ENCODE measurements around a stretch of chr10.

DNA sequence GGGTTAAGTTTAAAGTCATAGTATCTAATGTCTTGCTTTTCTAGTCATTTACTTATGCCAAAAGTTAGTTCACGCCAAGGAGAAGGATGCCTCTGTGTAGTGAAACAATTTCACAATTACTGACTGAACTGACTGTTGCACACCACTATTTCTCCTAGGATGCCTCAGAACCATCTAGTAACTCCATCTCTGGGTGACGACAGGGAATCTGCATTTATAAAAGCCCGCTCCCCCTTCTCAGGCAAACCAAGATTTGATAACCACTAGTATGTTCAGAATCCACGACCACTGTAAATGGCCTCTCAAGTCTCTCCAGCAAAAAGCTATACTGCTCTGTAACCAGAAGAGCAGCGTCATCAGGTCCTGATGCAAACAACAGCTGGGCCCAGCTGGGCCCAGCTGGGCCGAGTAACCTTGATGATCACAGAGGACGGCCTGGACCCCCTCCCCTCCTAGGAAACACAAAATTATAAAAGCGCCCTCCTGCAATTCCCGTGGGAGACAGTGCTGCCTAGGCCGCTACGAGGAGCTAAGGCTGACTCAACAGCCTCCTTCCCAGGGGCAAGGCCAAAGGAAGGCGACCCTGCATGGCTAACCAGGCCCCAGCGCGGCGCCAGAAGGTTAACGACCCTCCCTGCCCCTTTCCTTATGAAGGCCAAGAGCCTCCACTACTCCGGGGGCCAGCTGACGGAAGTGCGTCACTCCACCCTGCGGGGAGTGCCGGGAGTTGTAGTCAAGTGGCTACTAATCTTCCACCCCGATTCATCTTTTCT lies 539 bp upstream of the ADO start:
- PRO-cap, 3 experiments = peak in 3 of 3 experiments; most common minus-strand start position 670 of the sequence (in 2)
- RAMPAGE, long total RNA, 4 experiments = no peak in any of the 4 experiments
- RRBS = 2% methylated on average over 5 of the region's 22 CpGs

DNA sequence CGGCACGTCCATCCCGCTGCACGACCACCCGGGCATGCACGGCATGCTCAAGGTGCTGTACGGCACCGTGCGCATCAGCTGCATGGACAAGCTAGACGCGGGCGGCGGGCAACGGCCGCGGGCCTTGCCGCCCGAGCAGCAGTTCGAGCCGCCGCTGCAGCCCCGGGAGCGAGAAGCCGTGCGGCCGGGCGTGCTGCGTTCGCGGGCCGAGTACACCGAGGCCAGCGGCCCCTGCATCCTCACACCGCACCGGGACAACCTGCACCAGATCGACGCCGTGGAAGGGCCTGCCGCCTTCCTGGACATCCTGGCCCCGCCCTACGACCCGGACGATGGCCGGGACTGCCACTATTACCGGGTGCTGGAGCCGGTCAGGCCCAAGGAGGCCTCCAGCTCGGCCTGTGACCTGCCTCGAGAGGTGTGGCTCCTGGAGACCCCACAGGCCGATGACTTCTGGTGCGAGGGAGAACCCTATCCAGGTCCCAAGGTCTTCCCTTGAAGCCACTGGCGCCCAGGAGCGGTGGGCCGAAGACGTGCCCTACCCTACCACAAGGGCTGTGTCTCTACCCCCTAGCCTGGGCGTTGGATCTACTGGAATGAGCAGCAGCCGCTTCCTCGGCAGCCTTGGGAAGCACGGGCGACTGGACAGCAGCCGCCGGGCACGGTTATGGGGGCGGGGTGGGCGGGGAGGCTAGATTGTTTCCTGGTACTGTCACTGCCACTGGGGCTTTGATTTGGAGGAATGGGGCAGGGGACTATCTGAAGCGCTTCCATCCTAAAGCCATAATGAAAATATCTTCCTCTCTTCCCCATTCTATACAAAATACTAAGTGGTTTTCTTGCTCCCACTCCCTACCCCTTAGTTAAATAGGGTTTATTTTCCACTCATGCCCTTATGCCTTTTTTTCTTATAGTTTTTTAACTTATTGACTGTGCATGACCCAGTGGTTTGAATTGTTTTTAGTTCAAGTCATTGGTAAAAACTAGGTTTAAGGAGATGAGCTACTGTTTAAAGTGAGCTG lies 1.2 kb downstream of the ADO start:
- PRO-cap, 3 experiments = peak in 3 of 3 experiments; most common plus-strand start position 264 of the sequence (in 1); most common minus-strand start position 598 of the sequence (in 3)
- RAMPAGE, long total RNA, 4 experiments = no peak in any of the 4 experiments
- RRBS = 1% methylated on average over 16 of the region's 65 CpGs

GRCh38 chr10:62992342-62992706 lies 140.8 kb upstream of the NRBF2 start:
- PRO-cap, 3 experiments = no peak in any of the 3 experiments
- RAMPAGE, long total RNA, 4 experiments = no peak in any of the 4 experiments
- RRBS = no CpG with 5 or more reads among the region's 6 CpGs

DNA sequence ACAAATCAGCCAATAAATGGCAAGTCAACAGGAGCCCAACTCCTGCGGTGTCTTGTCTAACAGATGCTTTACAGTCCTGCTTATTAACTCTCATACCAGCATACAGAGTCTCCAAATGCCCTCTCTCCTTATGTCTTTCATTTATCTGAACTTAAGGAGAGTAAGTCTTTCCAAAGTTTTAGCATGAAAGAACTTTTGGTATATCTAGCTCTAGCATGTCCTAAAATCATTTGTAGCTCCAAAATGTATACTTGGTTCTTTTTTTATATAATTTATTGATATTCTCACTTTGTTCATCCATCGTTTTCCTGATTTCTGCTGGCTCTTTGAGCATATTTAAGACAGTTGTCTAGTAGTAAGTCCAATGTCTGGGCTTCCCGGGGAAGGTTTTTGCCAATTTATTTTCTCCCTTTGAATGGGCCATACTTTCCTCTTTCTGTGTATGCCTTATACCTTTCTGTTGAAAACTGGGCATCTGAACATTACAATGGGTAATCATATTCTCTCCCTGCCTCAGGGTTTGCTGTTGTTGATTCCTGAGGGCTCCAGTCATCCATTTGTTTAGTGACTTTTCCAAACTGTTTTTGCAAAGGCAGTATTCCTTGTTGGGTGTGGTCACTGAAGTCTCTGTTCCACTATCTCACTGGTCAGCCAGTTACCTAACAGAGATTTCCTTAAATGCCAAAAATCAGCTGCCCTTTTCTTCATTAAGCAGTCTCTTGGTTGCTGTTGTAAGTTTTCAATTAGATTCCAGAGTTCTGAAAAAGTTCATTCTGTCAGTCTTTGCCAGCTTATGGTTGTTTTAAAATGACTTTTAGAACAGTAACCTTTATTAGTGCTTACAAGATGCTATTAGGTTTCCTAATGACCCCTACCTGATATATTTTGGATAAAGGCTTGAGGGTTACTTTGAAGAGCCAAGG lies 37.0 kb downstream of the NRBF2 start:
- PRO-cap, 3 experiments = no peak in any of the 3 experiments
- RAMPAGE, long total RNA, 4 experiments = no peak in any of the 4 experiments
- RRBS = no CpG with 5 or more reads among the region's 3 CpGs

- PRO-cap, 3 experiments = no peak in any of the 3 experiments
- RAMPAGE, long total RNA, 4 experiments = no peak in any of the 4 experiments
- RRBS = no CpG with 5 or more reads among the region's 2 CpGs
Observed at GRCh38 chr10:63204672-63205146, 71.6 kb downstream of the NRBF2 start.

GRCh38 chr10:63374850-63375998 lies 90.6 kb downstream of the JMJD1C start:
- PRO-cap, 3 experiments = peak in 1 of 3 experiments; most common minus-strand start chr10:63375101 (in 1)
- RAMPAGE, long total RNA, 4 experiments = no peak in any of the 4 experiments
- RRBS = no CpG with 5 or more reads among the region's 6 CpGs

GRCh38 chr10:63441537-63442264 lies 24.1 kb downstream of the JMJD1C start:
- PRO-cap, 3 experiments = no peak in any of the 3 experiments
- RAMPAGE, long total RNA, 4 experiments = no peak in any of the 4 experiments
- RRBS = no CpG with 5 or more reads among the region's 4 CpGs

DNA sequence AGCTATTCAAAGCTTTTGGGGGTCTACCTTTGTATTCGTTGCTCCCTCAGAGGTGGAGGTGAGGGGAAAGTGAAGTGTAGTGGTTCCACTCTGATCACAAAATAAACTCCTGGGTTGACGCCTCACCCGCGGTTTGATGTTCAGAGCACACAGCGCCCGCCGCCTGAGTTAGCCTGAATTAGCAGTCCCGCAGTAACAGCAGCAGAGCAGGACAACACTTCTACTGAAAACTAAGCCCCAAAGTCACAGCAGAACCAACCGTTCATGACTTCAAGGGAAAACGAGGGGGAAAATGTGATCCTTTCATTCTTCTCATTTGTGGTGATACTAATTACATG lies 395 bp upstream of the JMJD1C start:
- PRO-cap, 3 experiments = peak in 2 of 3 experiments; most common plus-strand start position 176 of the sequence (in 1); most common minus-strand start position 103 of the sequence (in 1)
- RAMPAGE, long total RNA, 4 experiments = no peak in any of the 4 experiments
- RRBS = no CpG with 5 or more reads among the region's 10 CpGs

GRCh38 chr10:63520602-63521054 lies 573 bp upstream of the REEP3 start:
- PRO-cap, 3 experiments = no peak in any of the 3 experiments
- RAMPAGE, long total RNA, 4 experiments = no peak in any of the 4 experiments
- RRBS = no CpG with 5 or more reads among the region's 12 CpGs

GRCh38 chr10:63521055-63521309 lies 219 bp upstream of the REEP3 start:
- PRO-cap, 3 experiments = peak in 3 of 3 experiments; most common minus-strand start chr10:63521228 (in 3)
- RAMPAGE, long total RNA, 4 experiments = no peak in any of the 4 experiments
- RRBS = 1% methylated on average over 7 of the region's 23 CpGs

DNA sequence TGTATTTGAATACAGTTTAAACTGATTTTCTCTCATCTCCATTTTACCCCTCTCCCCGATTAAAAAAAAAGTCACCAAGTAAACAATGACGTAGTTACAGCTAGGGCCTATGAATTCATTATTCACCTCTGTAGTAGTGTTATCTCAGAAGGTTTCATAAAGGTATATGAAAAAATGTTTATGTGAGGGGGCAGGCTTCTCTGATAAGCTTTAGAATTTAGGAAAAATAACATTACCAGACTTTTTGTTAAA lies 1.1 kb downstream of the REEP3 start:
- PRO-cap, 3 experiments = no peak in any of the 3 experiments
- RAMPAGE, long total RNA, 4 experiments = no peak in any of the 4 experiments
- RRBS = no CpG with 5 or more reads among the region's 2 CpGs

GRCh38 chr10:63573308-63573793 lies 52.1 kb downstream of the REEP3 start:
- PRO-cap, 3 experiments = peak in 2 of 3 experiments; most common plus-strand start chr10:63573551 (in 1); most common minus-strand start chr10:63573421 (in 2)
- RAMPAGE, long total RNA, 4 experiments = no peak in any of the 4 experiments
- RRBS = no CpG with 5 or more reads among the region's 2 CpGs

DNA sequence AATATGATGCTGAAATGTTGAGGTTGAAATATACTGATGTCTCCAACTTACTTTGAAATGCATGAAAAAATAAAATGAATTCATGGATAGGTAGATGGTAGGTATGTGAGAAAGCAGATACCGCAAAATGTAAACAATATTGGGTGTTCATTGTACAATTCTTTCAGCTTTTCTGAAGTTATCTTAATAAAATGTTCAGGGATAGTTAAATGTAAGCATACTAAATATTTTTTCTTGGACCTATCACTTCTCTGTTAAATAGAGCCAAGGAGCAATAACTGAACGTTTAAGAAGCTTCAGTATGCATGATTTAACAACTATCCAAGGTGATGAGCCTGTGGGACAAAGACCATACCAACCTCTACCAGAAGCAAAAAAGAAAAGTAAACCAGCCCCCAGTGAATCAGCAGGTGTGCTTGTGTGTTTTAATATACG lies 88.7 kb downstream of the REEP3 start:
- PRO-cap, 3 experiments = no peak in any of the 3 experiments
- RAMPAGE, long total RNA, 4 experiments = no peak in any of the 4 experiments
- RRBS = no CpG with 5 or more reads among the region's 3 CpGs

GRCh38 chr10:63632339-63632886 lies 111.2 kb downstream of the REEP3 start:
- PRO-cap, 3 experiments = no peak in any of the 3 experiments
- RAMPAGE, long total RNA, 4 experiments = no peak in any of the 4 experiments
- RRBS = no CpG with 5 or more reads among the region's 2 CpGs

DNA sequence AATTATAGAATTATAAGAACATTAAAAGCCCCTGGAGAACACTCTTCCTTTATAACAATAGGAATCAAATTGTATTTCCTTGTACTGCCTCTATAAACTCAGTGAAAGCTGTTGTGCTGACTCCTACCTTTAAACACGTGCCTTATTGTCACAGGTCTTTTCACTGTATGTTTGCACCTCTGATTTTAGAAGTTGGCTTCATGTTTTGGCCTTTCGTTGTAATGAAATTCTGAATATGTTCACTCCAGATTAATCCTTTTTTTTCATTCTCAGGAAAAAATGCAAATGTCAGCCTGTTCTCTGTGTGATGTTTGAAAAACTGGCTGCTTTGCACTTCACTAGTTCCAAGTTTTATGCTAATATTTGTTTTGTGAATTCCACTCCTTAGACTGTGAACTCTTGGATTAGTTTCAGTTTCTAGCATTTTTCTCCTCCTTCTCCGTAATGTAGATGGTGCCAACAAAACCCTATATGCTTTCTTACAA lies 1512.1 kb downstream of the REEP3 start:
- PRO-cap, 3 experiments = no peak in any of the 3 experiments
- RAMPAGE, long total RNA, 4 experiments = no peak in any of the 4 experiments
- RRBS = no CpG with 5 or more reads among the region's 3 CpGs

GRCh38 chr10:67224366-67225034 lies 298.7 kb downstream of the LRRTM3 start:
- PRO-cap, 3 experiments = no peak in any of the 3 experiments
- RAMPAGE, long total RNA, 4 experiments = no peak in any of the 4 experiments
- RRBS = no CpG with 5 or more reads among the region's 7 CpGs

DNA sequence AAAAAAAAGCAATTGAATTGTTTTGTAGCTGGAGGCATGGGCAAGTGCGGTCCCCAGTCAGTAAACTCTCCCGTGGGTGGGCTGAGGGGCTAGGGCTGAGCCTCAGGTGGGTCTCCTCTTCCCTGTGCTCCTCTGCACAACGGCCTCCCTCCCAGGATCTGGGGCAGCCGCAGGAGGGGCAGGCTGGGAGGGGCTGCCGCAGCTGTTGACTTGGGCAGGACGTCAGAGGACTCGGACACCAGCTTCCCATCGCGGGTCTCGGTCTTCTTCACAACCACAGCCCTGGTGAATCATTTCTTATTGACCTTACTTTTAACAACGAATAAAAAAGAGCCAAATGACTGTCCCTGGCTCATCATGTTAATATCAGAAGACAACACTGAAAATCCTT lies 32.6 kb downstream of the CTNNA3 start:
- PRO-cap, 3 experiments = no peak in any of the 3 experiments
- RAMPAGE, long total RNA, 4 experiments = no peak in any of the 4 experiments
- RRBS = no CpG with 5 or more reads among the region's 11 CpGs

GRCh38 chr10:67788391-67788973 lies 49.5 kb downstream of the DNAJC12 start:
- PRO-cap, 3 experiments = peak in 1 of 3 experiments; most common plus-strand start chr10:67788692 (in 1); most common minus-strand start chr10:67788617 (in 1)
- RAMPAGE, long total RNA, 4 experiments = no peak in any of the 4 experiments
- RRBS = no CpG with 5 or more reads among the region's 14 CpGs

- PRO-cap, 3 experiments = peak in 2 of 3 experiments; most common plus-strand start chr10:67820105 (in 1); most common minus-strand start chr10:67819901 (in 1)
- RAMPAGE, long total RNA, 4 experiments = no peak in any of the 4 experiments
- RRBS = no CpG with 5 or more reads among the region's 3 CpGs
Observed at GRCh38 chr10:67819693-67820194, 18.2 kb downstream of the DNAJC12 start.

- PRO-cap, 3 experiments = no peak in any of the 3 experiments
- RAMPAGE, long total RNA, 4 experiments = no peak in any of the 4 experiments
- RRBS = no CpG with 5 or more reads among the region's 7 CpGs
Observed at GRCh38 chr10:67828711-67829327, 9.2 kb downstream of the DNAJC12 start.